SK-N-DZ (cell line): ENCODE measurements around a stretch of chr21.

RAMPAGE:
- cytosol, long total RNA = no peak
- nucleus, long total RNA = no peak
Measured at GRCh38 chr21:44869744-44870625, 3.5 kb downstream of the PTTG1IP start.

DNA sequence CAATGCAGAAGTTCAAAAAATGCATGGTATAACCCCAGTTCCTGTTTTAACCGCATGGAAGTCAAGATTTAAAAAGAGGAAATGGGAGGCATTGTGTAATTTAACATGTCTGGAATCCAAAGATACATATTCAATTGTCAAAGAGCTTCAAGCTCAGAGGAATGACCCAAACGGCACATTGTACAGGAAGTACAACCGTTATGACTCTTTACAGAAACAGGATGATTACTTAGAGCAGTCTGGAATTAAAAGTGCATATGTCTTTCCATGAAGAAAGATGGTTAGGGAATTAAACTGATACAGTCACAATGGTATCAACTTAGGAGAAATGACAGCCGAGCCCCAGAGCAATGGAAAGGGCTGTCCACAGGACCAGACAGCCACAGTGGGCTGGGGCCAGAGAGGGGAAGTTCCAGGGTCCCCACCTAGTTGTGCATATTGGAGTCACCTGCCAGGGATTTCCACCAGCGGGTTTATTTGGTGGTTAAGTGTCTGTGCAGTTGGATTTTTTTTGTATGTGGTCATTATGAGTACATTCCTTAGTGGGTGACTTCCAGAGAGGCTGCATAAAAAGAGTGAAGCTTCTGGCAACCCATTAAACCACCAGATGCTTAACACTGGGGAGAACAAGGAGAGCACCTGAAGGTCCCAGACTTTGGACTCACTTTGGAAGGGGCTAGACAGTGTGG is 7.6 kb upstream of the PTTG1IP start:
RAMPAGE:
- cytosol, long total RNA = no peak
- nucleus, long total RNA = no peak

DNA sequence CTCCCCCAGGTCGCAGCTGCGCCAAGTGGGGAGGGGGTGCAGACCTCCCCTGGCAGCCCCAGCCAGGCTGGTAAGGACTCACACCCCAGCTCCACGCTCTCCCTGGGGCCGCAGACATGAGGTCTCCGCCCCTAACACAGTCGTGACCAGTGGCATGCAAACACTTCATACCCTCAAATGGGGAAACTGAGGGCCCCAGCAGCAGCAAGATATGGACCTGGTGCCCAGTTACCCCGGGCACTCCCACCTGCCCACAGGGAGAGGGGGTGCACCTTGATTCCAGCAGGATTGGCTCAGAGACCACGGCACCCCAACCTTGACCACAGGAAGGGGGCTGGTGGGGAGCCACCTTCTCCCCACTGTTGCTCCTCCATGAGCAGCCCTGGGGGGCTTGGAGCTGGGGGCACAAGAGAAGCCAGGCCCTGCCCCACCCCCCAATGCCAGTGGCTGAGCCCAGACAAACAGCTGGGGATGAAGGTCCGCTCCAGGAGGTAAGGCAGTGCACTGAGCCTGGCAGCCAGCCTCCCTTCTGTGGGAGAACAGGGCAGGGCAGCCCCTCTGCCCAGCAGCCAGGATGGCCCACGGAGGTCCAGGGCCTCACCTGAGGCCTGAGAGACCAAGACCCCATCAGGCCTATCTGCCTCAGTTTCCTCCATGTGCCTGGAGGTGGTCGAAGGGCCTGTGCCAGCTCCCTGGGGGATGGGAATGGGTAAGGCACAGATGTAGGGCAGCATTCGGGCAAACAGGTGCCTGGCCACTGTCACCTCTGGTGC is 7.3 kb downstream of the ITGB2 start:
RAMPAGE:
- cytosol, long total RNA = no peak
- nucleus, long total RNA = no peak

DNA sequence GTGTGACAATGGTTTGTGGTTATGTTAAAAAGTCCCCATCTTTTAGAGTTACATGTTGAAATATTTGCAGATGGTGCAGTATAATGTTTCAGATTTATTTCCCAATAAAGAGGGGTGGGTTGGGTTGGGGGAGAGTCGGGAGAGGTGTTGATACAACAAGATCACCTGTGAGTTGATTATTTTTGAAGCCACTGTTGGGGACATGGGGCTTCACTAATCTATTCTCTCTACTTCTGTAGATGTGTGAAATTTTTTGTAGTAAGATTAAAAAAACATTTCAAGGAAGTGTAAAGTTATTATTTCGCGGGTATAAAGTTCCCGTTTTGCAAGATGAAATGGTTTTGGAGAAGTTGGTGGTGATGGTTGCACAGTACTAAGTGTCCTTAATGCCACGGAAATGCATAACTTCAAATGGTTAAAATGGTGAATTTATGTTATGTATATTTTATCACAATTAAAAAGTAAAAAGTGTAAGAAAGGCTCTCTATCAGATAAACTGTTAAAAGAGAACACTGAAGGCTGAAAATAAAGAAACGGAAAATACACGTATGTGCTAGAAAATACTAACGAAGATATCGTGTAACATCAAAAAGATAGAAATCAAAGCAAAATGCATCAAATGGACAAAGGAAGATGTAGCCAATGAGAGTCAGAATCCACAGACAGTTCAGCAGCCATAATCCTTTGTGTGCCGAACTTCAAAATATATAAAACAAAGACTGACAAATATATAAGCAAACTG is 2.8 kb upstream of the ITGB2 start:
RAMPAGE:
- cytosol, long total RNA = no peak
- nucleus, long total RNA = no peak

GRCh38 chr21:44954439-44954799 is 14.6 kb downstream of the SLX9 start:
RAMPAGE:
- cytosol, long total RNA = no peak
- nucleus, long total RNA = no peak

RAMPAGE:
- cytosol, long total RNA = no peak
- nucleus, long total RNA = no peak
Measured at GRCh38 chr21:45001022-45001313, 61.1 kb downstream of the SLX9 start.

DNA sequence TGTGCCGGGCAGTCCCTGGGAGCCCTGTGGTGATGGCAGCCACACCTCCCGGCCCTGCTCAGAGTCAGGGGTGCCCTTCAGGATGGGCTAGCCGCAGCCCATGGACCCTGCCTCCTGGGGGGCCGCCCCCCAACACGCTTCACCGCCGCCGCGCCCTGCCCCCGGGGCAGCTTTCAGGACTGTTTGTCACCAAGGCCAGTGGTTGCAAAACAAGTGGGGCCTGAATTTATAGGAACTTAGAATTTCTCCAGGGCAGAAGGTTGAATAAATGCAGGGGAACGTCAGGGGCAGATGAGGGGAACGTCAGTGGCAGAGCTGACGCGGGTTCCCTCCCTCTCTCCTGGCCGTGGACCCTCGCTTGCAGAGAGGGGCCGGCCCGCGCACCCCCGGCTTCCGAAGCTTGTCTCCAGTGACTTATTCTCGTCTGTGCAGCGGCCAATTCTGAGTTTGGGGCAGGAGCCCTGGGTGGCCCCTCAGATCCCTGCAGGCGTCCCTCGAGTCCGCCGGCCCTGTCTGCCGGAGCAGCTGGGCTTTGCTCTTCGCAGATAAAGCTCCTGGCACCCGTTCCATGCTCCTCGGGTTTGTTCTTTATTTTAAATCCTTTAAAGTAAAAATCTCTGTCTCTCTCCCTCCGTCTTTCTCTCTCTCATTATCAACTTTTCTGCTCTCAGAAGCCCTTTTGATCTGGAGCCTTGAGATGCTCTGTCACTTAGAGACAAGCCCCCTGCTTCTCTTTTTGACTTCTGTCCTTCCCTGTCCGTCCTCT is 41.1 kb upstream of the ADARB1 start:
RAMPAGE:
- cytosol, long total RNA = no peak
- nucleus, long total RNA = no peak

DNA sequence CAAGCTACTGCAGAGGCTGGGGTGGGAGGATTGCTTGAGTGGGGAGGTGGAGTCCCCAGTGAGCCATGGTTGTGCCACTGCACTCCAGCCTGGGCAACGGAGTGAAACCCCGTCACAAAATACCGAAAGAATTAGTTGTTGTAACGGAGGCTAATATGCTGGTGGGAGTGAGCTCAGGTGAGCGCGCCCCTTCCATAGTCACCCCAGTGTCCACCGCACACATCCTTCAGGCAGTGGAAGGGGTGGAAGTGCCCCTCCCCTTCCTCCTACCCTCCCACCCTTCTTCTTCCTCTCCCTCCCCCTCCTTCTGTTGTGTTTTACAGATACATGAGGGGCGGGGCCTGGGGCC is 10.4 kb upstream of the ADARB1 start:
RAMPAGE:
- cytosol, long total RNA = no peak
- nucleus, long total RNA = no peak

RAMPAGE:
- cytosol, long total RNA = no peak
- nucleus, long total RNA = no peak
Measured at GRCh38 chr21:45134747-45135608, 60.6 kb downstream of the ADARB1 start.

RAMPAGE:
- cytosol, long total RNA = no peak
- nucleus, long total RNA = no peak
Measured at GRCh38 chr21:45152115-45152762, 77.9 kb downstream of the ADARB1 start.

DNA sequence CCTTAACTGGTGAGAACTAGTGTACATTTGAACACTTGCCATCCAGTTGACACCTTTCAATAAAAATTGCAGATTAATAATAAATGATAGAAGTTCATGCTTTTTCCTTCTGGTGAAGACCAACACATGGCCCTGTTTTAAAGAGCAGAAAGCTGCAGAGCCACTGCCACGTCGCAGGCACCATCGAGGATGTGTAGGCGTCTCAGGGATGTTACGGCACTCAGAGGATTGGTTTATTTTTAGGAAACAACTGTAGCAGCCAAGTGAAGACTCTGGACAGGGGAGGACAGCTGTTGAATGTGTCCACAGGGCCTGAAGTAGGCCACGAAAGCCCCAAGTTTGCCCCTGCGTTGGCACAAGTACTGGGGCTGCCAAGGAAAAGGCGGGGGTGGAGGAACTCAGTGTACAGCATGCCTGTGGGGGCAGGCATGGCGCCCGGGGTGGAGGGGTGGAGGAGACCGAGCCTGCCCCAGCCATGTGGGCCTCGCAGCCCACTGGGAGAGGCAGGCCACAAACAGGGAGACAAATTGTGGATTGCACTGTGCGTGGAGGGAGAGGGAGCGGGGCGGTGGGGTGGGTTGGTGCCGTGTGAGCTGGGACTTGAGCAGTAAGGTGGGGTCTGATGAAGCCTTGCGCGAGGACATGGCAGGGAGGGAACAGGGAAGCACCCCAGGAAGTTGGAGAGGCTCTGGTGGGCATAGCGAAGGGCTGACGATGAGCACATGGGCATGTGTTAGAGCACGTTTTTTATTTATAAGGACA is 89.8 kb downstream of the ADARB1 start:
RAMPAGE:
- cytosol, long total RNA = no peak
- nucleus, long total RNA = no peak

DNA sequence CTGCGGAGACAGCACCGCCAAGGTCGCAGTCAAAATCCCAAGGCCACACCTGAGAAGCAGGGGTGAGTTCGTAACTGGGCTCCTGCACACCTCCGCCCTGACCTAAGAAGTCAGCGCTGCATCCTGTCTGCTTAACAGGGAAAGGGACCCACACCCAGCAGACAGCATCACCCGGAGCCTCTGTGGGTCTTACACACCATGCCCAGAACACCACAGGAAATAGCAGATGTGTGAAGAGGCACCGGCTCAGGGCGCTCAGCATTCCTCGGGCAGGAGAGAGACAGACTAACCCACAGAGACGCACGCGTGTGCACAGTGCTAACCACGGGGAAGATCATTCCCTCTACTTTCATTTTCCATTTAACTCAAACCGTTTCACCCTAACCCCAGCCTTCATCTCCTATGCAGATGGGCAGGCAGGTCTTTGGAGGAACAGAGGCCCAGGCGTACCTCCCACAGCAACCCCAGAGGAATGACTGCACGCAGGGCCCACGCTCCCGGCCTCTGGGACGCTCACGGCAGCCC is 21.1 kb downstream of the POFUT2 start:
RAMPAGE:
- cytosol, long total RNA = no peak
- nucleus, long total RNA = no peak

RAMPAGE:
- cytosol, long total RNA = no peak
- nucleus, long total RNA = no peak
Measured at GRCh38 chr21:45278428-45278952, 9.2 kb downstream of the POFUT2 start.

GRCh38 chr21:45295706-45296401 is 8.2 kb upstream of the POFUT2 start:
RAMPAGE:
- cytosol, long total RNA = no peak
- nucleus, long total RNA = no peak

GRCh38 chr21:45347323-45347672 is 57.7 kb upstream of the COL18A1 start:
RAMPAGE:
- cytosol, long total RNA = no peak
- nucleus, long total RNA = no peak

GRCh38 chr21:45457678-45458139 is 52.7 kb downstream of the COL18A1 start:
RAMPAGE:
- cytosol, long total RNA = no peak
- nucleus, long total RNA = no peak

RAMPAGE:
- cytosol, long total RNA = no peak
- nucleus, long total RNA = no peak
Measured at GRCh38 chr21:45474247-45475172, 67.7 kb downstream of the SLC19A1 start.

DNA sequence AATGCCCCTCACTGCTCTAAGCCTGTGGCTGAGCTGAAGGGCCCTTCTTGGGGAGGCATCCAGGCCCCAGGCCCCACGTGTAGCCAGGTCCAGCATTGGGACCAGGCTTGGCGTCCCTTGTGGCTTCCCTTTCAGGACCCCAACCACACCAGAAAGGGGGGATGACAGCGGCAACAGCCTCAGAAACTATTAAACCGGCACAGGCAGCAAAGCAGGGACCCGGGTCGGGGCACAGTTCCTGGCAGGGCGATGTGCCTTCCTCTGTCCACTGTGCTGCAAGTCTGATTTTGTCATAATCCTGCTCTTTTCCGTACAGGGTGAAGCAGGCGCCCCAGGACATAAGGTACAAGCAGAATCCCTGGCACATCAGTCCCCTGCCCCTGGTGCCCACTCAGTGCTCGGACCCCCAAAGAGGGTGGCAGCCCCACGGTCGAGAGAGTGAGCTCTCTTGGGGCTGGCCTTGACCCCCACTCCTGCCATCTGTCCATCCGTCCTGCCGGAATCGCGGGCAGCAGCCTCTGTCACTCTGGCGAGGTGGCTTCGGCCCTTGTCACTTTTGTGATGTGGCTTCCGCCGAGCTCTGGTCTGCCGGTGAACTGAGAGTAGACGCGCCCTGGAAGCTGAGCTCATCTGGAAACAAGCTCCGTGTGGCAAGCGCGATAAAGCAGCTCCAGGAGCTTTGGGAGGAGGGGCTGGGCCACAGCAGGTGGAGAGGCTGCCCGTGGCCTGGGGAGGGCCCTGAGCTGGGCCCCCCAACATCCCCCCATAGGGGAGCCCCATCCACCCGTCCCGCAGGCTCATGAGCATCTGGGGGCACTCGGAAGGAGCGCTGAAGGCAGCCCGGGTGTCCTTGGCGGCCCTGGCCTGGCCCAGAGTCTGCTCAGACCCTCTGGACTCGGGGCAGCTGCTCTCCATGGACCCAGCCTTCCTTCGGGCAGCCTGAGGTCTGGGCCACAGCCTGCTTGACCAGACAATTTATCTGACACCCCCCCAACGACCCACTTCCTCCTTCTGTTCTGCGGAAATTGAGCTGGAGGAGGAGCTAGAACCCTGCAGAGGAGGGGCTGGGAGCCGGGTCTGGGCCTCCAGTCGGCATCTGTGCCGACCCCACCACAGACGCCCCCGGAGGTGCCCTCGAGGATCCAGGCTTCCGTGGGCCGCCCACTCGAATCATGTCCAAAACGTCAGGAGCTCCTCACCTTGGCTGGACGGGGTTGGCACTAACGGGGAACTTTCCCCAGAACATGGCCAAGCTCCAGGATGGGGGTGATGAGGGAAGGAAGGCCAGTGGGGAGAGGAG is 59.3 kb downstream of the SLC19A1 start:
RAMPAGE:
- cytosol, long total RNA = no peak
- nucleus, long total RNA = no peak

GRCh38 chr21:45525213-45525803 is 16.9 kb downstream of the SLC19A1 start:
RAMPAGE:
- cytosol, long total RNA = no peak
- nucleus, long total RNA = no peak

GRCh38 chr21:45541400-45542247 is 616 bp downstream of the SLC19A1 start:
RAMPAGE:
- cytosol, long total RNA = no peak
- nucleus, long total RNA = no peak